Thoracic aorta (tissue), 1 donor: ENCODE results near the gene CLGN.

DNA sequence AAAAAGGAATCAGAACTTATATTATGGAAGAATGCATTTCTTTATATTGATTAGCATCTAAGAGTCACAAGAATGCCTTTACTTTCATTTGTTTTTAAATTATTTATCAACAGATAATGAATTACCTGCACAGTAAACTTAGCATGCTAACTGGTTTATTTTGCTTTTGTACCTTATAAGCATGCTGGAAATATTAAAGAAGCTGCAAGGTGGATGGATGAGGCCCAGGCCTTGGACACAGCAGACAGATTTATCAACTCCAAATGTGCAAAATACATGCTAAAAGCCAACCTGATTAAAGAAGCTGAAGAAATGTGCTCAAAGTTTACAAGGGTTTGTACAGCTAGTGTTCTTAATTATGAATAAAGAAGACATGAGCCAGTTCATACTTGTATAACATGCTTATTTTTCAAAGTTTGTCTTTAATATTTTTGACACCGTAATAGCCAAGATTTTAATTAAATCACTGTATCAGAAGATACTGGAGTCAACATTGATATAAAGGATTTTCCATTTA, 57.3 kb upstream of the NDUFC1 start:
- RAMPAGE, long total RNA = start-site peak on the plus strand centred at position 273 of the sequence, 61 bp wide, 39 reads

- RAMPAGE, long total RNA = no peak
These were observed 3.3 kb downstream of the SETD7 start for GRCh38 chr4:139552354-139553463.

- RAMPAGE, long total RNA = no peak
These were observed 1.3 kb downstream of the MGST2 start for GRCh38 chr4:139666660-139667637.

DNA sequence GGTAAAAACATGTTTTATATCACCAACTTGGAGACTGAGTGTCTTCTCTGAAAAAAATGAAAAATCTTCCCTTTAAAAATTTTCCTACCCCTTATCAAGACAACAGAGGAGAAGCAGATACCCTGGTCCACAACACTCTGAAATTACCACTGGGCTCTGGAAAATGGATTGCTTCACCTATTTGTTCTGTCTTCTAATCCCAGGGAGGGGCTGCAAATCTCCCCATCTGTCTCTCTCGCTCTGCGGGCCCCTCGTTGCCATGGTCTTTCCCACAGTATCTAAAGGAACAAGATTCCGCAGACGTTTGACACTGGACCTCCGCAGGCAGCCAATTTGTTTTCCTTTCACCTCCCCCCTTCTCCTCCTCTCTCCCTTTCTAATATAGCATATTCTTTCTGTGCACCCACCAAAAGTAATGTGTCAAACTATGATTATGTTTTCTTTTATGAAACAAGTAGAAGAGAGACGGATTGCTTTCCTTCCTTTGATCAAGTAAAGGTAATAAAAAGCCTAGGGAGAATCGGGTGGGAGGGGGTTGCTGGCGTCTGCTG, 80.8 kb downstream of the MGST2 start:
- RAMPAGE, long total RNA = no peak

GRCh38 chr4:139764046-139764550, 98.5 kb downstream of the MGST2 start:
- RAMPAGE, long total RNA = no peak

GRCh38 chr4:139826043-139826699, 160.6 kb downstream of the MGST2 start:
- RAMPAGE, long total RNA = no peak

DNA sequence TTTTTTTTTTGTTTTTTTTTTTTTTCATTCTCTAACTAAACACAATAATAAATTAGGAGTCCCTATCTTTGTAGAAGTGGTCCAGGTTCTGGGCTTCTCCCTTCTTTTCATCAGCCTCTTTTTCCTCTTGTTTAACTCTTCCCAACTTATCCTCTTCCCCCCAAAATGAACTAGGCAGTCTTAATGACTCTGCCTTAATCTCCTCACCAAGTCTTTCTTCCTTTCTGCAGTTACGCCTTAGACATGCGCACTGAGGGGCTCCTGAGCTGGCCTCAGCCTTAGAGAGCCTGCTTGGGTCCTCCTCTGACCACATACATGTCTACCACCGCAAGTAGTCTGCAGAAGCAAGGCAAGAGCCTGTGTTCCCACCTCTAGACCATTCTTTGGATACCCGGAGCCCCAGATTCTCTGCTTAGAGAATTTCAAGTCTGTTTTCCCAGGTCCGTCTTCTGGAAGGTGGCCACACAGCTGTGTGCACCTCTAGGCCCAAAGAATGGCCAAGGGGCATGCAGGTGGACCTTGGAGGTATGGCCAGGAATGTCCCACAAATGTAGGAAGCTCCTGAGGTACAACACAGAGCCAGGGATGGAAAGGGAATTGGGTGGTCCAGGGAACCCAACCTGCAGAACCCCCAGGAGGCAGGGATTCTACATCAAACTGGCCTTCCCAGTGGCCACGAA, 200.0 kb downstream of the MGST2 start:
- RAMPAGE, long total RNA = no peak

- RAMPAGE, long total RNA = no peak
These were observed 182.8 kb downstream of the MAML3 start for GRCh38 chr4:139971070-139971723.

DNA sequence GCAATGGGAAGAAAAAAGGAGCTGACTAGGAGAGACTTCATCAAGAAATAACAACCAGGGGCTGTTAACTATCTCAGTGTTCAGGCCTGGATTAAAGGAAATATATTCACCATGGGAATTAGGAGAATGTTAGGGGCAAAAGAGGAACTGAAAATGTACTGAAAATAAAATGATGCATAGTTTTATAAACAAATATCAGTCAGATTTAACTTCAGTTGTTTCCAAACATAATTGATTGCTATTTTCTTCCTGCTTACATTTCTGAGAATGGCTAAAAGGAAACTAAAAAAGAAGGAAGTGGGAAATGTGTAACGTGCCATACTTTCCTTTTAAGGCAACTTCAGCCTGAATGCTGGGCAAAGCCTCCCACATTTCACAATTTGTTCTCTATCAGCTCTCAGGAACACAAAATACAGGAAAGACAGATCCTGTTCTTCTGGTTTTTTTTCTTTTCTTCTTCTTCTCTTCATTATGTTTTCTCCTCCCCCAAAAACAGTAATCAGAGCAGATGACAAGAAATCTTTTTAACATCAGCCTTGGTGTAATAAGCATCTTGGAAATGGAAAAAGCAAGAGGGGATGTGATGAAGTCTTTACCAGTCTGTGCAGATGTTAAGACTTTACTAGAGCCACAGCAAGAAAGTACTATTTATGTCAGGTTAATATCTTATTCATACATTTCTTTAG, 178.0 kb downstream of the MAML3 start:
- RAMPAGE, long total RNA = no peak

DNA sequence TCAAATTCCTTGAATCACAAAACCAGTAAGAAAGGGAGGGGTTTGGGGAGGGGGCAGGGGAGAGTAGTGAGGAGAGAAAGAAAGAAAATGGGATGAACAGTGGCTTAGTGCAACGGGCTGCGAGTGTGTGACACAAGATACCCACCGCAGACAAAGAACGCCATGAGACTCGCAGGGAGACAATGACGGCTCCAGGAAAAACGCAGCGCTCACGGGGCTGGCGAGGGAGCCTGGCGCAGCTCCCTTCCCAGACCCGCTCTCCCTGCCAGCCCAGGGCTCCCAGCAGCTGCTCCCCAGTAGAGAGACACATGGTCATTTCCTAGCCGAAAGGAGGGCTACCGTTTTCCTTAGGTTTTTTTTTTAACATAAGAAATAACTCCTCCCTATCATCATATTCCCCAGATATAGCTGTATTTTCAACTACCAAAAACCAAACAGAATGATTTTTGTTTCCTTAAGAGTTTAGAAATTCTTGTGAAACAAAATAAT, 149.4 kb downstream of the MAML3 start:
- RAMPAGE, long total RNA = no peak

- RAMPAGE, long total RNA = no peak
These were observed 132.3 kb downstream of the MAML3 start for GRCh38 chr4:140021475-140022285.

- RAMPAGE, long total RNA = no peak
These were observed 88.6 kb downstream of the MAML3 start for GRCh38 chr4:140065282-140065982.

DNA sequence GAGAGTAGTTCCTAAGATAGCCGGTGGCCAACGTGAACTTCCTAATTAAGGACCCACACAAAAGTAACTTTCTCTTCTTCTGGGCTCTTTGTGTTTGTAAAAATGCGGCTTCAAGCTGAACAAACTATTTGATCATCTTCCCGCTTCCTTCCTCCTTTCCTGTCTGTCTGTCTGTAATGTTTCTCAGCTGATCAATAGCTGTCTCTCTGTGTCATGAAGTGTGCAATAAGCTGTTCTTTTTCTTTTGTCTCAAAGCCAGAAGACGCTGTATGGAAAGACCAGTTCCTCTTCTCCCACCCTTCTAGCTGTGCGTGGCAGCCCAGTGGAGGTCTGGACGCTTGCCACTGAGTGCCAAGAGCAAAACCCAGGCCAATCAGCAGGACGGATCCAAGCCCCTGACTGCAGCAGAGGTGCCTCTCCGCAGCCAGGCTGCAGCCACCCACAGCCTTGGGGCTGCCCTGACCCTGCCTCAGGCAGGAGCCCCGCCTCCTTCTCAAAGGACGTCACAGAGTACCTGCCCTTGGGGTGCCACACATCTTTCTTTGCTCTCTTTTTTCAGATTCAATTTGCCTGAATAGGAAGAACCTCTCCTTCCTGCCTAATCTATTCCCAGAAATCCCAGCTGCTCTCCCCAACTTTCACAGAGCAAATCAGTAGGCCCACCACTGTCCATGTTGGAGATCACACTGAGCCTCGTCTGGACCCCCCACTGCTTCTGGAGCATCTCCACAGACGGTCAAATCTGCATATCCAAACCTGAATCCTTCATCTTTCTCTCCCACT, 59.2 kb downstream of the MAML3 start:
- RAMPAGE, long total RNA = no peak

GRCh38 chr4:140095408-140096510, 58.2 kb downstream of the MAML3 start:
- RAMPAGE, long total RNA = no peak

DNA sequence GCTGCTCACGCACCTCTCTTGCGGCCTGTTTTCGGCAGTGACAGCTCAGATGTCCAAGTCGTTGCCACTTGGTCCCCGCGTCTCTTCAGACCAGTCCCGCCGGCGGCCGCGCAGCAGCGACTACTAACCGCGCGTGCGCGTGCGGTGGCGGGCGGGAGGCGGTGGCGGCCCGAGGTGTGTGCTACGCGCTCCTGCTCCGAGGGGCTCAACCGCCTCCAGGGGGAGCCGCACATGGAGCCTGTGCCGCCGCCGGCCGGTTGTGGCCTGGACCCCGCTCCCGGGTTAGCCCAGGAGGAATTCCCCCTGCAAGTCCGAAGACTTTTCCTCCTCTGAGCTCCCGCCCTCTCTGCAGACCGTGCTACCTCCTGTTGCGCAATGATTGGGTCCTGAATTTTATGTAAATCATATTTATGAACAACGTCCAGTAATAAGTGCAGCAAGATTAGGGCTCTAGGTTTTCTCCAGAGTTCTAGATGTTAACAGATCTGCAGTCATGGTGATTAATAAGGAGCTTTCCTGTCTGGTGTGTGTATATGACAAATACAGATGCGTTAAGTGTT, at the start of gene CLGN:
TSS of gene CLGN (minus strand) at position 125 of the 560 bp plus-strand sequence.
- RAMPAGE, long total RNA = no peak

- RAMPAGE, long total RNA = no peak
These were observed 88.7 kb upstream of the UCP1 start for GRCh38 chr4:140657312-140658096.

DNA sequence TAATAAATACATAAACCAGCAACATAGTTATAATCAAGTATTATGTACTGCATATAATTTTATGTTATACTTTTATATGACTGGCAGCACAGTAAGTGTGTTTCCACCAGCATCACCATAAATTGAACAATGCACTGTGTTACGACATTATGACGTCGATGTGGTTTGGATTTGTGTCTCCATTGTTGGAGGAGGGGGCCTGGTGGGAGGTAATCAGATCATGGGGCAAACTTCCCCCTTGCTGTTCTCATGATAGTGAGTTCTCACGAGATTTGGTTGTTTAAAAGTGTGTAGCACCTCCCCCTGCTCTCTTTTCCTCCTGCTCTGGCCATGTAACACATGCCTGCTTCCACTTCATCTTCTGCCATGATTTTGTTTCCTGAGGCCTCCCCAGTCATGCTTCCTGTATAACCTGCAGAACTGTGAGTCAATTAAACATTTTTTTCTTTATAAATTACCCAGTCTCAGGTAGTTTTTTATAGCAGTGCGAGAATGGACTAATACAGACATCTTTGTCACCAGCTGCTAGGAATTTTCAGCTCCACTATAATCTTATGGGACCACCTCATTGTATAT, 21.6 kb downstream of the IL15 start:
- RAMPAGE, long total RNA = no peak

DNA sequence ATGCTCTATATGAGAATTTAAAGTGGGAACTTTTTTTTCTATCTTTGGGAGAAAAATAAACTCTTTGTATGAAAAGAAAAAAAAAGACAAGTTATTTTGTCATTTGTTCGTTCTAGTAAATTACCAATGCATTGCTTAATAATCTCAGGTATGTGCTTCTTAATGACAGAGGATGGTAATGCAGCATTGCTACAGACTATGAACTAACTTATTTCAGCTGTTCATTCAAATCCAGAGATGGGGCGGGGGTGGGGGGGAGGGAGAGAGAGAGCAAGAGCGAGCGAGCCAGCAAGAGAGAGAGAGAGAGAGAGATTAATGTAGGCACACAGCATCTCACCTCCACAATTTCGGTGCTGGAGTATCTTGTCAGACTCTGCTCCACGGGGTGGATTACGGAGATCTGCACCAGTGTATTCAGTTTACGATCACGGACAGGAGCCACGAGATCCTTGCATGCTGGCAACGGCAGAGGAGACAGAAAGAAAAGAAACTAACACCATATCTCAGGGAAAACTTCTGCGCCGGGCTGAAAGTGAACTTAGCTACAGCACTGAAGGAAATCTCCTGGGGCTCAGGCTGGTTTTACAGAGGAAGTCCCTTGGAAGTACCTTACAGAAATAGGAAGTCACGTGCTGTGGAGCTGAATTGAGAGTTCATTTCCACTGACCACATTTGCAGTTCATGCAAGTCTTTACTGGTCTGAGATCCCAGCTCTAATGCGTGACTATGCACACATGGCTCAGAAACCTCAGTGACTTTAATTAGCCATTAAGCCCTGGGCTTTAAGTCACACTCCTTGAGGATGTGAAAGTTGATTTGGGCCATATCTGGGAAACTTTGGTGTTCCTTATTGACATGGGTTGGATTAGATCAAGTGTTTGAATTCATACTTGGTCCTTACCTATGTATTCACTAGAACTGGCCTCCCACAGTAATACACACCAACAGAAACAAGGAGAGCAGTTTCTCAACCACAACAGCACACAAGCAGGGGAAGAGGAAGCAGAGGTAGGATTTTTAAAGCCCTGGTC, 440.9 kb downstream of the INPP4B start:
- RAMPAGE, long total RNA = no peak

- RAMPAGE, long total RNA = no peak
These were observed 278.0 kb downstream of the INPP4B start for GRCh38 chr4:142568053-142568576.

- RAMPAGE, long total RNA = no peak
These were observed 66.8 kb upstream of the INPP4B start for GRCh38 chr4:142912786-142913348.